ENCODE measurements around a stretch of chr22.

- PRO-cap = no peak
- RRBS = no CpG with 5 or more reads among the region's 1 CpG
Measured at GRCh38 chr22:35769807-35770013, 52.0 kb downstream of the APOL5 start.

GRCh38 chr22:35838352-35838894 is 120.8 kb downstream of the APOL5 start:
- PRO-cap = no peak
- RRBS = no CpG with 5 or more reads among the region's 12 CpGs

GRCh38 chr22:36156305-36157446 is 3.9 kb downstream of the APOL3 start:
- PRO-cap = bidirectional peak, plus-strand start at chr22:36156971, minus-strand start at chr22:36156949; bidirectional peak, plus-strand start at chr22:36157225, minus-strand start at chr22:36157179
- RRBS = 12% methylated on average over 3 of the region's 19 CpGs

DNA sequence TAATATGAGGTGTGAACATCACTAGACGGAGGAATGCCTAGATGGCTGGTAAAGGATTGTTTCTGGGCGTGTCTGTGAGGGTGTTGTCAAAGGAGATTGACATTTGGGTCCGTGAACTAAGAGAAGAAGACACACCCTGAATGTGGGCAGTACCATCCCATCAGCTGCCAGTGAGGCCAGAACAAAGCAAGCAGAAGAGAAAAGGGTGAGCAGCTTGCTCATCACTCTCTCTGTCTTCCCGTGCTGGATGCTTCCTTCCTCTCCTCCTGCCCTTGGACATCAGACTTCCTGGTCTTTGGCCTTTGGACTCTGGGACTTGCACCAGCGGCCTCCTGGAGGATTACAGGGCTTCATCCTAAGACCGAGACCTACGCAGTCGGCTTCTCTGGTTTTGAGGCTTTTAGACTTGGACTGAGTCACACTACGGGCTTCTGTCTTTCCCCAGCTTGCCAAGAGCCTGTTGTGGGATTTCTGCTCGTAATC is 18.8 kb upstream of the APOL4 start:
- PRO-cap = no peak
- RRBS = no CpG with 5 or more reads among the region's 10 CpGs

DNA sequence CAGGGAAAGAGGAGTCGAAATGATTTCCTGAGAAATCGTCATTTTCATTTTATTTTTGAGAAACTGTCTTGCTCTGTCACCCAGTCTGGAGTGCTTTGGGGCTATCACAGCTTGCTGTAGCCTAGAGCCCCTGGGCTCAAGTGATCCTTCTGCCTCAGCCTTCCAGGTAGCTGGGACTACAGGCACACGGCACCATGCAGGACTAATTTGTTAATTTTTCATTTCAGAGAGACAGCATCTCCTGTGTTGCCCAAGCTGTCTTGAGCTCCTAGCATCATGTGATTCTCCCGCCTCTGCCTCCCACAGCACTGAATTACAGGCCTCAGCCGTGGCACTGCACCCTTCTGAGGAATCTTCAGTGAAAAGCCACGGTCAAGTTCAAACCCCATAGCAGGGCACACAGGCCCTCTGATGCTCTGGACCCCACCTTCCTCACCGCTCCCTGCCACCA is 1.9 kb downstream of the APOL2 start:
- PRO-cap = no peak
- RRBS = no CpG with 5 or more reads among the region's 7 CpGs

DNA sequence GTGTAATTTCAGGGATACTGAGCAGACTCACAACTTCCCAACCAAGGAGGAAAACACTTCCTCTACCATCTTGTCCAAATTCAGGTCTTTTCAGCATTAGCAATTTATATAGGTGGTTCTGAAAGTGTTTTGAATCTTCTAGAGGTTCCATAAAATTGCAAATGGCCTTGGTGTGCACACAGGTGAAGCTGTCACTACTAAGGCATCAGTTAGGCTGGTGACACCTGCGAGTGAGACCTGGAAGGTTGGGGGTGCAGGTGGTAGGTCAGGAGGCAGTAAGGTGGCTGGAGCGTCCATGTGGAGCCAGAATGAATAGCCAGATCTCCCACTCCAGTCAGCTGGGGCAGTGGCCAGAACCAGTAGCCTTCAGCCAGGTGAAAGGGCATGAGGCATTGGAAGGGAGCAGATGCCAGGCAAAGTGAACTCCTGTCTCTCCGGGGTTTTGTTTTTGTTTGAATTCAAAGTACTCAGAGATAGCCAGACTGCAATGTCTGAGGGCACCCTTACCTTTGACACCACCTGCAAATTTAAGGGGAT is 10.0 kb downstream of the APOL1 start:
- PRO-cap = no peak
- RRBS = no CpG with 5 or more reads among the region's 3 CpGs

GRCh38 chr22:36281461-36282182 is 28.7 kb downstream of the APOL1 start:
- PRO-cap = no peak
- RRBS = no CpG with 5 or more reads among the region's 14 CpGs

- PRO-cap = no peak
- RRBS = 92% methylated on average over 11 of the region's 32 CpGs
Measured at GRCh38 chr22:36282183-36282955, 29.4 kb downstream of the APOL1 start.

DNA sequence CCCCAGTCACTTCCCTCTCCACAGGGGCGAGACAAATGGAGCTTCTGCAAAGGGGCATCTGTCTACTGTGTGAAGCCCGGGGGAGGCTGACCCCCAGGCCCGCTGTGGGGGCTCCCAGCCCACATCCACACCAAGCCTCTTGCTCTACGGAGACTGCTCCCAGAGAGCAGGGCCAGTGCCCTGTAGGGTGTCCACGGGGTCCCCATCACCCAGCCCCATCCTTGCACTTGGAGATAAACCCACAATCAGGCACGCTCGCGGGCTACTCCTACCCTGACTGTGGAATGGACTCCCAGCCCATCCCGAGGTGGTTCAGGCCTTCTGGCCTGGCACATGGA is 39.4 kb downstream of the APOL1 start:
- PRO-cap = no peak
- RRBS = no CpG with 5 or more reads among the region's 9 CpGs

DNA sequence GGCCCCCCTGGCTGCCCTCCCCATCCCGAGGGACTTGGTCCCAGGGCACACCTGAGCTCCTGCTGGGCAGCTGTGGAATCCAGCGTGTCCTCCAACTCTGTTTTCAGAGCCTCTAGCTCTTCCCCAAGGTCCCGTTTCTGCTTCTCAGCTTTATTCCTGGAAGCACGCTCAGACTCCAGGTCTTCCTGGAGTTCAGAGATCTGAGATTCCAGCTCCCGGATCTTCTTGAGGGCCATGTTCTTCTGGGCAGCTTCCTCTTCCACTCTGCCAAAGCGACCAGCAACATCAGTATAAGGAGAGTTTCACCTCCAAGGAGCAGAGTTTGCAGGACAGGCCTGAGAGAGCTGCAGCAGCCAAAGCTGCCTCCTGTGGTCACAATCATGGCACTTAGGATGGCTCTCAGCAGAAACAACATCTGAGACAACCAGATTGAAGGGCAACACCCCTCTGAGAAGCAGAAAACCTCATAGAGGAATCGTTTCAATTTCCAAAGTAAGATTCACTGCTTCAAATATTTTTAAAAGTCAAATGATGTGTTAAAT is 42.6 kb downstream of the APOL1 start:
- PRO-cap = no peak
- RRBS = no CpG with 5 or more reads among the region's 7 CpGs

DNA sequence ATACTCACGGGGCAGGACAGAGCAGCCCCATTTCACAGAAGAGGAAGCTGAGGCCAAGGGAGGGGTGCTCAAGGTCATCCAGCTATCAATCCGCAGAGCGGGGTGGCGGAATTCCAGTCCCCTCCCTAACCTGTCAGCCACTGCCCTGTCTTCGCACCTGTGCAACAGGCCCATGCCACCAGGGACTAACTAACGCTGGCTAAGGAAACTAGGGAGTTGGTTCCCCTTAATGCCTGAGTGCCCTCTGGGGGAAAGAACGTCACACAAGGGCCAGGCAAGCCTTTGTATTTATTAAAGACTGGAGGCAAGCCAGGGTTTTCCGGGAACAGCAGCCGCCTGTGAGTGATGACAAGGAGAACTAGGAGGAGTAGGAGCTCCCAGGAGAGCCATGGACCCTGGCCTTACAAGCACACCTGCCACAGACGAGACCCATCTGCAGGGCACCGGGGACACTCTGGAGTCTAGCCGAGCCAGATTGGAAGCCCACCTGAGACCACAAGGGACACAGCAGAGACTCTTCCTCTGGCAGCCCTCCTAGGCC is 64.5 kb downstream of the MYH9 start:
- PRO-cap = no peak
- RRBS = no CpG with 5 or more reads among the region's 12 CpGs

- PRO-cap = no peak
- RRBS = no CpG with 5 or more reads among the region's 27 CpGs
Measured at GRCh38 chr22:36323749-36324468, 63.9 kb downstream of the MYH9 start.

GRCh38 chr22:36351608-36352478 is 35.9 kb downstream of the MYH9 start:
- PRO-cap = bidirectional peak, plus-strand start at chr22:36352044, minus-strand start at chr22:36351813
- RRBS = 2% methylated on average over 4 of the region's 25 CpGs

GRCh38 chr22:36361414-36361875 is 26.3 kb downstream of the MYH9 start:
- PRO-cap = no peak
- RRBS = no CpG with 5 or more reads among the region's 5 CpGs

GRCh38 chr22:36367882-36368944 is 19.6 kb downstream of the MYH9 start:
- PRO-cap = unidirectional peak, minus-strand start at chr22:36368781
- RRBS = no CpG with 5 or more reads among the region's 19 CpGs

GRCh38 chr22:36419199-36419925 is 31.6 kb upstream of the MYH9 start:
- PRO-cap = no peak
- RRBS = no CpG with 5 or more reads among the region's 13 CpGs

GRCh38 chr22:36433154-36434064 is 45.6 kb upstream of the MYH9 start:
- PRO-cap = no peak
- RRBS = no CpG with 5 or more reads among the region's 19 CpGs

GRCh38 chr22:36461787-36462539 is 19.5 kb downstream of the TXN2 start:
- PRO-cap = bidirectional peak, plus-strand start at chr22:36462393, minus-strand start at chr22:36462245
- RRBS = no CpG with 5 or more reads among the region's 11 CpGs

DNA sequence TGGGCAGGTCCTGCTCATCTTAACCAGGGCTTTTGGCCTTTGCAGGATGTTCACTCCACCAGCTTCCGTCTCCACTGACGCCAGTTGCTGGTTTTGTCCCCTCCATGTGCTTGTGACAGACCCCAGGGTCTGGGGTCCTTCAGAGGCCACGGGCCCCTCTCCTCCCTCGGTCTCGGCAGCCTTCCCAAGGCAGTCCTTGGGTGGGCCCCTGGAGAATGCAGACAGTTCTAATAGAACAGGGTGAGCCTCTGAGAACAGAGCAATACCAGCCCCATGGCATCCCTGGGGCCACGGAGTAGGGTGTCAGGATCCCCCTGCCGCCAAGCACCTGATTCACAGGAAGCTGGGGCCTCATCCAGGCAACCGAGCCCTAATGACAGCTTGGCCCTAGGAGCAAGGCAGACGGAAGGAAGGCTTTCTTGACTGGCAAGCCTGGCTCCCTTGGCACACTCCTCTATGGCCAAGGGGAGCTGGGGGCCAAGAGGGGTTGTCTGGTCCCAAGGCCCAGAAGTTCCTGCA is 15.3 kb downstream of the TXN2 start:
- PRO-cap = no peak
- RRBS = no CpG with 5 or more reads among the region's 9 CpGs

DNA sequence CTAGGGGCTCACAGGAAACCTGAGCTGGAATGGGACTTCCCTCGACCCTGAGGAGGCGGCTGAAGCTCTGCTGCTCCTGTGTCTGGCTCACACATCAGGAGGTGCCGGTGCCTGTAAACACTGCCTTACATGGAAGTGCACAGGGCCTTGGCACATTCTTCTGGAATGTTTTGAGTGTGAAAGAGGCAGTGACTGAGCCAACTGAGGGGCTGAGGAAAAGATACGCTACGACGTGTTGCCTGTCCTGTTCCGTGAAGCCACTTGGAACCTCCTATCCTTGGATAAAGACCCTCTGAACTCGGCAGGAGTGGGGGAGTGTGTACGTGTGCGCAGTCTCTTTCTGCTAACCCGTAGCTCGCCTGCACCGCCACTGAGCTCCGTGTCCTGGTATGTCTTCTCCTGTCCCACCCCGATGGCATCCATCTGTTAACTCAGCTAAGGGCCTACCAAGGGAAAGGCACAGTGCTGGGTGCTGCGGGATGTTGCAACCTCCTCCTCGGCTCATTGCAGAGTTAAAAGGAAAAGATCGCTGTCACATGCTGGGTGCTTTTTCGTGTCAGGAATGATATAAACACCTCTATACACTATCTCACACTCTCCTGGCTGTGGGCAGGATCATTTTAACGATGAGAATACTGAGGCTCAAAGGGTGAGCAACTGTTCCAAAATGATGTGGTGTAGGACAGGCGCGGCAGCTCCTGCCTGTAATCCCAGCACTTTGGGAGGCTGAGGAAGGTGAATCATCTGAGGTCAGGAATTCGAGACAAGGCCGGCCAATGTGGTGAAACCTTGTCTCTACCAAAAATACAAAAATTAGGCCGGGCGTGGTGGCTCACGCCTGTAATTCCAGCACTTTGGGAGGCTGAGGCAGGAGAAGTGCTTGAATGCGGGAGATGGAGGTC is 10.2 kb downstream of the TXN2 start:
- PRO-cap = no peak
- RRBS = no CpG with 5 or more reads among the region's 28 CpGs